Glomerular endothelial cell (primary cell): Measurements from ENCODE around the gene C11orf24.

DNA sequence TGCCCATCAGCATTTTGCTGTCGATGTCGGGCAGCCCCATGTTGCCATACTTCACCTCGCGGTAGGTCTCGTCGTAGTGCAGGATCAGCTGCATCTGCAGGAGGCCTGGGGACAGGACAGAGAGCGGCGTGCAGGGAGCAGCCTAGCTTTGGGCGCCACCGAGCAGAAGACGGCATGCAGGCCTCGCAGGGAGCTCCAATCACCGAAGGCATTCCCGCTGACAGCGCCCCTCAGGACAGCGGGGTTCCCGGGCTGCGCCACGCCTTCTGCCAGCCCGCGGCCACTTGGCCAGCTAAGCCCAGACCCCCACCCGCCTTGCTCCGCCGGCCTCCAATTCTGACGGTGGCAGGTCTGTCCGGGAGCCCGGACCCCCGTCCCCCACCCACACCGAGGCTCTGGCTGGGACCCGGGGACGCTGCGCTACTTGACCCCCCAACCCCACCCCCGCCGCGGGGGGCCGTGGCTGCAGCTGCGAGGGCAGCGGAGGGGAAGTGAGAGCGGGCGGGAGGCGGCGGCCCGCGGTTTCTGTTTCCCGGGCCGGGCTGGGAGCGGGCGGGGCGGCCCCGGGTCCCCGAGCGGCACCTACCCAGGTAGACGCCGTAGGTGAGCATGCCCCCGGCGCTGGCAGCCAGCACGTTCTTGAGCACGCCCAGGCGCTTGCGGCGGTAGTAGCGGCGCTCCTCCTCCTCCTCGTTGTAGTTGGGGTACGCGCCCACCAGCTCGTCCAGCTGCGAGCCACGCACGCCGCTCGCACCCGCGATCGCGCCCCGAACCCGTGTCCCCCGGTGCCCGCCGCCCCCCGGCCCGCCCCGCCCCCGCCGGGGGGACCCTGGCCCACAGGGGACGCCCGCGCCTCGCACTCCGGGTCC, 592 bp downstream of the UNC93B1 start:
- RAMPAGE, long total RNA = no peak

DNA sequence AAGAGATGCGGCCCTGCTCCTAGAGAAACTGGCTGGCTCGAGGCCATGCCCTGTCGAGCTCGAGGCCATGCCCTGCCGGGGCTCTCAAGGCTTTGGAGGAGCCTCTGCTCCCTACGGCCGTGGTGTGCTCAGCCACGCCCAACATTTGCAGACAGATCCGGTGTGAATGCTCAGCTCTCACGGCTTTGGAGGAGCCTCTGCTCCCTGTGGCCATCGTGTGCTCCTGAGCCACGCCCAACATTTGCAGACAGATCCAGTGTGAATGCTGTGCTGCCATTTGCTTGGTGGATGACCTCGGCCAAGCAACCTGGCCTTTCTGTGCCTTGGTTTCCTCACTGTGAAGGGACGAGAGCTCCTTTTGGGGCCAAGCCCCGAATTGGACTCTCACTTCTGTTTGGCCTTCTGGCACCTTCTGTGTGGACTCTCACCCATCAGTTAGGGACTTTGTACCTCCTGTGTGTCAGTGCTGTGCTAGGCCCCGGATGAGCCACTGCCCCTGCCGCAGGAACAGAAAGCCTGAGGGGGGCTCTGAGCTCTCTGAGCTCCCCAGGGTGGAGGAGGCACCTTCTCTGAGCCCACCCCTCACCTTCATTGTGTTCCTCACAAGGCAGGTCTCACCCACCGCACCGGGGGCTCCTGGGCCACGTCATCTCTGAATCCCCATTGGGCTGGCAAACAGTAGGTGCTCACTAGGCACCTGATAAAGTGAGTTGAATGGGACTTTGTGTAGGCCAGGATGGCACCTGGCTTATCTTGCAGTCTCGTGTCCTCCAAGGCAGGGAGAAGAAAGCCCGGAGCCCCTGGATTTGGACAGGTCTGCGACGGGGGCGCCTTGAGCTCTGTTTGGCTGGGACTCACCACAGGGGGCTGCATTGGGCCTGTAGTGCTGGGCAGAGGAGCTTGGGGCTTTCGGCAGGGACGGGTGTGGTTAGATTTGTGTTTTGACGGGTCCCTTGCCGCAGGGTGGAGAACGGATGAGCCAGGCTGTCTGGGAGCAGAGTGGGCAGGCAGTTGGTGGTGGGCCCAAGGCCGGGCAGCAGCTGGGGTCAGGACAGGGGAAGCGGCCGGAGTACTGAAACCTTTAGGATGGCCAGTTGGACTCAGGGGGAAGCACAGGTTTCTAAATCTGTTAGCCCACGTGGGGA, 13.8 kb downstream of the C11orf24 start:
- RAMPAGE, long total RNA = no peak

DNA sequence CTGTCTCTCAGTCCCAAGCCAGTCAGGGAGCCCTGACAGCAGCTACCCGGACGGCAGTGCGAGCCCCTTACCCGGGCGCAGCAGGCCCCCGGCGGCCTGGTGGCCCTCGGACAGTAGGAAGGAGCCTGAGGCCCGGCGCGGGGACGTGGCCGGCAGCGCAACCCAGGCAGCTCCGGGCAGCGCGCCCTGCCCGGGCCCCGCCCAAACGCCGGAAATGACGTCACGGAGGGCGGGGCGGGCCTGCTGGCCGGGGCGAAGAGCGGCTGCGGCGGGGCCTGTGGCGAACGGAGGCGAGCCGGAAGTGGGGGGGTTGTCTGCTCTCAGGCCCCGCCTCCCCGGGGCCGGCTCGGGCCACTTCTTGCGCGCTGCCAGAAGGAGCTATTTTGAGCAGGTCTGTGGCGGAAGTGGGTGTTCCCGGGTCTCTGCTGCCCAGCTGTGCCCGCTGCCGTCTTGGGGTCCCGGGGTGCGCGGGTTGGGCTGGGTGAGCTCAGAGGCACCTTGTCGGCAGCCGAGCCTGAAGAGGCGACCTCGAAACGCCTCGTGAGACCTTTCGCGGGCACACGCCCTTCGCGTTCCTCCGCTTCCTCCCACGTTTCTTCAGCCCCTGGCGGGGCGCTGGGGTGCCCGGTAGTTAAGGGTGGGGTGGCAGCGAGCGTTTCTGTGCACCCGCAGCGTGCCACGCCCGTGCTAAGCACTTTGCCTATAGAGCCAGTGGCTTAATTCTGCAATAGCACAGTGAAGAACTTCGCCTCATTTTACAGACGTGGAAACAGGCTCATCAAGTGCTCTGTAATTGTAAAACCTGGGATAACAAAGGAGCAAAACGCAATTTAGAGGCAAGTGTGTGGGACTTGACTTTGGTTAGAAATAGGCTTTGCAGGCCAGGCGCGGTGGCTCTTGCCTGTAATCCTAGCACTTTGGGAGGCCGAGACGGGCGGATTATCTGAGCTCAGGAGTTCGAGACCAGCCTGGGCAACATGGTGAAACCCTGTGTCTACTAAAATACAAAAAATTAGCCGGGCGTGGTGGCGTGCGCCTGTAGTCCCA, at the start of gene C11orf24:
TSS of gene C11orf24 (minus strand) at position 188 of the 1,047 bp plus-strand sequence.
- RAMPAGE, long total RNA = start-site peak on the minus strand centred at position 155 of the sequence, 76 bp wide, 312 and 126 reads in 2 replicates

GRCh38 chr11:68276844-68277225, 5.1 kb upstream of the C11orf24 start:
- RAMPAGE, long total RNA = no peak

DNA sequence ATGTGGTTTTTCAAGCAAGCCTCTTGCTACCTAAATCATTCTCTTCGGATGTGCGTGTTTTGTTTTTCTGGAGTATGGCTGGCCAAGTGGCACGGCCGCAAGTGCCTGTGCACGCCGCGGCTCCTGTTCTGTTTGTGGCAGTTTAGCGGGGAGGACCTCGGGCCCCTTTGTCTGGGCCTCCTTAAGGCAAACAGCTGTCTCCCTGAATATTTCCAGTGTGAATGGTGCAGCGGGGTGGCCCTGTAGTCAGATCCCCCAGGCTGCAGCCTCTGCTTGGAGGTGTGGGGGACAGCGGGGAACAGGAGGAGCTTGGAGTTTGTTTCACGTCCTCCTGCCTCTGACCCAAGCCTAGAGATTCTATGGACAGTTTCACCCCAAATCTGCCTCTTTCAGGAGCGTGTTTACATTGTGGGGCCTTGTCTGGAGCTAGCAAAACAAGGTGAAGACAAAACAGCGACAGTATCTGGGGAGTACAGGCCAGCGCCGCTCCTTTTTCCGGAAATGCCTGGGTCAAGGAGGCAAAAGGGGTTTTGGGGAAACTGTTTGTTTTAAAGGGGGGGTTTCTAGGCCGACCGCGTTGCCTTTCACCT, 1.3 kb downstream of the LRP5 start:
- RAMPAGE, long total RNA = no peak

DNA sequence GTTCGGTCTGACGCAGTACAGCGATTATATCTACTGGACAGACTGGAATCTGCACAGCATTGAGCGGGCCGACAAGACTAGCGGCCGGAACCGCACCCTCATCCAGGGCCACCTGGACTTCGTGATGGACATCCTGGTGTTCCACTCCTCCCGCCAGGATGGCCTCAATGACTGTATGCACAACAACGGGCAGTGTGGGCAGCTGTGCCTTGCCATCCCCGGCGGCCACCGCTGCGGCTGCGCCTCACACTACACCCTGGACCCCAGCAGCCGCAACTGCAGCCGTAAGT, 46.9 kb upstream of the PPP6R3 start:
- RAMPAGE, long total RNA = no peak

DNA sequence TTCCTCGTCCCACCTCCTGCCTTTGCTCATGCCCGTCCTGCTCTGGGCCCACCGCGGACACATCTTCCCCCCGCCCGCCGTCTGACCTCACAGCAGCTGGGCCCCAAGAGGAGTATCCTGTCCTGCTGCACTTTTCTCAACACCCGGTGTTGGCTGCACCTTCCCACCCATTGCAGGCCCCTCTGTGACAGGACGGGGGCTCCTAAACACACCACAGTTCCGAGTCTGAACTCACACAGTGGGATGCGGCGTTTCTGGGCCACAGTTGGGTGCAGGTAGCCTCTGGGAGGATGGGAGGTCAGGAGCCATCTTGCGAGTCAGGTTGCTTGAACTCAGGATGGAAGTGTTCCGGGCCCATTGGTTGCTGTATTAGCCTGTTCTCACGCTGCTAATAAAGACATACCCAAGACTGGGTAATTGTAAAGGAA, 12.9 kb upstream of the PPP6R3 start:
- RAMPAGE, long total RNA = no peak

- RAMPAGE, long total RNA = no peak
Observed at GRCh38 chr11:68471410-68472463, 11.2 kb downstream of the PPP6R3 start.

- RAMPAGE, long total RNA = no peak
Observed at GRCh38 chr11:68542567-68543211, 82.1 kb downstream of the PPP6R3 start.

- RAMPAGE, long total RNA = no peak
Observed at GRCh38 chr11:68590578-68590921, 93.8 kb upstream of the GAL start.

GRCh38 chr11:68591338-68591777, 93.0 kb upstream of the GAL start:
- RAMPAGE, long total RNA = no peak

GRCh38 chr11:68682995-68683382, 1.4 kb upstream of the GAL start:
- RAMPAGE, long total RNA = no peak

GRCh38 chr11:68704814-68705501, 20.6 kb downstream of the GAL start:
- RAMPAGE, long total RNA = no peak

DNA sequence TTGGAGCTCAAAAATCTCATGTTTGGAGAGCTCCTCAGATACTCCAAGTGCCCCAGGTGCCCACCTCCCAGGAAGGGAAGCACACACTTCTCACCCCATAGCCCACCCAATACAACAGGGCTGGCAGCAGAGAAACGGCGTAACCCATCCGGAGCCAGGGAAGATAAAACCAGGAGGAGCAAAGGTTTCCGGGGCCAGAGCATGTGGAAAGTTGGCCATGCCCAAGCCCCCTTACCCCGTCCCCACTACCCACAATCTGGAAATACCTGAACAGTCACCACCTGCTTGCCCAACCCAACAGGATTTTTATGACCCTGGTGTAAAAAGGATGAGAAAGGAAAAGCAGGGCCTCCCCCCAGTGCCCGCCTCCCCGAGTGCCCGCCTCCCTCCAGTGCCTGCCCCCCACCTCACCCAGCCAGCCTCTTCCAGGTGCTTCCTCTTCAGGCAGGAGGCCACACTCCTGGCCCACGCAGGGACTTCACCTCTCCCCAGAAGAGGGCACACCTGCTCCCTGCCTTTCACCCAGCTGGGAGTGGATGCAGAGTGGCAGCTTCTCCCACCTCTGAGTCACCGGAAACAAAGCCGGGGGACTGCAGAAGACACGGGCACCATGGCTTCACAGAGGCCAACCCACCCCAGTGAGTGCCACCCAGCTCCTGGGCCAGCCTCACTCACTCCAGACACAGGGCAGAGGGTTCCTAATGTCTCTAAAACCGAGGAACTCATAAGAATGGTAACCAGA, 16.2 kb downstream of the CPT1A start:
- RAMPAGE, long total RNA = no peak

DNA sequence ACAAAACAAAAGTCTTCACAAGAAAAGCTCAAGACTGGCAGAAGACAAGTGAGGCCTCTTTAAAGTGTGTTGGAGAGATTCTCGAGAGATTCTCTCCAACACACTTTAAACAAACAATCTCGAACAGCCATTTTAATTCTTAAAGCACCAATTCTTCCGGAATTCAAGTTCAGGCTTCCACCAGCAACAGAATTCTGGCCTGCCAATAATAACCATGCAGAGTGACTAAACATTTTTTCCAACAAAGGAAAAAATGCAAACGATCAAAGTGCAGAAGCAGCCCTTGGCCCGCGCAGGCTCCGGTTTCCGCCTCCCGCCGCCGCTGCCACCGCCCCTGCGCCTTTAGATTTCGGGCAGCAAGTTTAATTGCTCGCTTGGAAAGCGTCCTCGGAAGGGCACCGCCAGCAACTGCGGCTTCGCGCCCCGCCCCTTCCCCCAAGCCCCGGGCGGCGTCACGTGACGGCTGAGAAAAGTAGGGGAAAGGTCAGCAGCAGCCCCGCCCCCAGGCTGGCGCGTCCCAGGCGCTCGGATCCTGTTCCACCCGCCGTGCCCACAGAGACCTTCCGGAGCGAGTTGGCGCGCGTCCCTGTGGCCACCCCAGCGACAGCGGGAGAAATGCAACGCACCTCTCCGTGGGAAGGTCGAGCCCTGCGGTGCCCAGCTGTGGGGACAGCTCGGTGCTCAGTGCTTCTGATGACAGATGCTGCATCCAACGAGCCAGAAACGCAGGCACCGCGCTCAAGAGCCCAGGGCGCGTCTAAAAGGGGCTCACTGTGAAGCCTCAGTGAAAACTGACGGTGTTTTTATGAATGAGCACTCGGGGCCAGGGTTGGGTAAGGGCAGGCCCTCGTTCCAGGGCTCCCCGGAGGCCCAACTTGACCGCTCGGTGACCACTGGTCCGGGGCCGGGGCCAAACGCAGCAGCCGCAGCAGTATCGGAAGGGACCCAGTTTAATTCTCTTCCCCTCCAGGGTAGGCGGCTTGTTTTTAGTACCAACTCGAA, 2.5 kb downstream of the CPT1A start:
- RAMPAGE, long total RNA = no peak

DNA sequence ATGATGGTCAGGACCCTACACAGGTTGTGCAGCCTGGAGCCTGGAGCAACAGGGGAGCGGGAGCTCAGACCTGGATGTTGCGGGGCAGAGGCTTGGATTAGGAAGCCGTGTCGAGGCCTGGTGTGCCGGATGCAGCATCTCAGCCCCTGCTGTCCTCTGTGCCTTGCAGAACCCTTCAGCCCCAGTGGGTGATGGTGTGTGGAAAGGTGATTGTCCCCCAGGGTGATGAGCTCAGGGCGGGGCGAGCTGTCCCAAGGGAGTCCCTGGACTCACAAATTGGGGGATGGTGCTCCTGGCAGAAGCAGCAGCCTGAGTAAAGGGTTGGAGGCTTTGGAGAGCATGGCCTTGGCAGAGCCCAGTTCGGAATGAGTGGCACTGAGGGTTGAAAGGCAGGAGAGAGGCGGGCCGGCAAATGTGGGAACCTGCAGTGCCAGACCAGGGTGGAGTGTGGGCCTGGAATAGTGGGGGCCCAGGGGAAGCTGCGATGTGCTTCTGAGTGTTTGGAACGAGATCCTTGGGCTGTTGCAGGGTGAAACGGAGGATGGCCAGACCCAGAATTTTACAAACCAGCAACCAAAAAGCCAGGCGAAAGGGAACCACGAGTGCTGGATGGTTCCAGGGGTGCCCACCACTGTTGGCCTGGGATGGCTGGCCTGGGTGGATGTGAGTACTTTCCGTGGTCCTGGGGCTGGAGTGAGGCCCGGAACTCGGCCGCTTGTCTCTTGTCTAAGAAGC, 2.9 kb downstream of the TPCN2 start:
- RAMPAGE, long total RNA = no peak

GRCh38 chr11:69074451-69074755, 25.7 kb downstream of the TPCN2 start:
- RAMPAGE, long total RNA = no peak

DNA sequence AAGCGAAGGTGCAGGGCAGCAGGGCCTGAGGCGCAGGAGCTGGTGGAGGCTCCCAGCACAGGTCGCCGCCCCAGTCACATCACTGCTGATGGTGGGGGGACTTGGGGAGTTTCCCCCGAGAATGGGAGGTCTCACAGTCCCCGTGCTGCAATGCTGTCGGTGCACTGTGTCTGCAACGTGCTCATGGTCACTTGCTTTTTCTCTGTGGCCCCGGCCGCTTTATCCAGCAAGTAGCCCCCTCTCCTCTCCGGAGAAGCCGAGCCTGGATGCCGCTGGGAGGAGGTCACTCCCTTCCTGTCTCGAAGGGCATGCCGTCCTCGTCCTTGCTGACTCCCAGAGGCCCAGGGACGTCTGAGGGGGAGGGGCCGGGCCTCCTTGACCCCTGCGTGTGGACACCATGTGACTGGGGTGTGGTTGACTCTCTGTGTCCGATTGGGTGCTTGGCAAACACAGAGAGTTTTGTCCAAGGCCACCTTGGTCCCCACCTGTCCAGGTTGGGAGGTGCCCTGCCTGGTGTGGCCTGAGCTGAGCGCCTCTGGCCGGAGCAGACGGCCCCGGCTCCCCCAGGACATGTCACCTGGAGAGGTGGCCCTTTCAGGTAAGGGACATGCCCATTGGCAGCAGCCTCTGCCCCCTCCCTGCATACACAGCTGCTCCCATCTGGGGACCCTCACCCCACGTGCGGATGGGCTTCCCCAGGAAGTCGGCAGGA, 489 bp upstream of the SMIM38 start:
- RAMPAGE, long total RNA = no peak

DNA sequence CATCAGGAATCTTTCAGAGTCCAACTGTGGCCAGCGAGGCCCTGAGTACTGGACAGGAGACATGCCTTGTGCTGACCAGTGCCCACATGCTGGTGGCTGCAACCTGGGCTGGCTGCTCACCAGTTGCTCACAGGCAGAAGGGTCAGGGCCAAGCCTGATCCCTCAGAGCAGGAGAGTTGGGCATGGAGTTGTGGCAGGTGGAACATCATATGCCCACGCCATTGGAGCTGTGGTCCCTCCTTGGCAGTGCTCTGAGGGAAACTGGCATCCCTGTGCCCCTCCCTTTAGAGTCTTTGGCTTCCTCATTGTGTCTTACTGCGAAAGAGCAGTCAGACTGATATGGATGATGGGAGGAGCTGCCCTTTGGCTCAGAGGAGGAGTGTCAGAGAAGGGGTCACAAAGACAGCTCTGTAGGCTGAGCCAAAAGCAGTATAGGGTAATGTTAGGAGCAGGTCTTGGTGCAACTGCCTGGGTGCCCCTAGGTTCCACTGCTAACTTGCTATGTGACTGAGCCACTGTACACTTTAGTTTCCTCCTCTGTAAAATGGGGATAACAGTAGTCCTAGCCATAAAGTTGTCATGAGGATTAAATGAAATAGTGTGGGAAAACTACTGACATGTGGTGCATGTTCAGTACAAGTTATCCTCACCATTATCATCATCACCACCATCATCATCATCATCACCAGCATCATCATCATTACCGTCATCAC, 3.0 kb upstream of the MYEOV start:
- RAMPAGE, long total RNA = no peak

GRCh38 chr11:69296612-69296982, 2.6 kb downstream of the MYEOV start:
- RAMPAGE, long total RNA = no peak